Ileum (tissue), 1 donor: Measurements from ENCODE around the gene GOLGA8T.

DNA sequence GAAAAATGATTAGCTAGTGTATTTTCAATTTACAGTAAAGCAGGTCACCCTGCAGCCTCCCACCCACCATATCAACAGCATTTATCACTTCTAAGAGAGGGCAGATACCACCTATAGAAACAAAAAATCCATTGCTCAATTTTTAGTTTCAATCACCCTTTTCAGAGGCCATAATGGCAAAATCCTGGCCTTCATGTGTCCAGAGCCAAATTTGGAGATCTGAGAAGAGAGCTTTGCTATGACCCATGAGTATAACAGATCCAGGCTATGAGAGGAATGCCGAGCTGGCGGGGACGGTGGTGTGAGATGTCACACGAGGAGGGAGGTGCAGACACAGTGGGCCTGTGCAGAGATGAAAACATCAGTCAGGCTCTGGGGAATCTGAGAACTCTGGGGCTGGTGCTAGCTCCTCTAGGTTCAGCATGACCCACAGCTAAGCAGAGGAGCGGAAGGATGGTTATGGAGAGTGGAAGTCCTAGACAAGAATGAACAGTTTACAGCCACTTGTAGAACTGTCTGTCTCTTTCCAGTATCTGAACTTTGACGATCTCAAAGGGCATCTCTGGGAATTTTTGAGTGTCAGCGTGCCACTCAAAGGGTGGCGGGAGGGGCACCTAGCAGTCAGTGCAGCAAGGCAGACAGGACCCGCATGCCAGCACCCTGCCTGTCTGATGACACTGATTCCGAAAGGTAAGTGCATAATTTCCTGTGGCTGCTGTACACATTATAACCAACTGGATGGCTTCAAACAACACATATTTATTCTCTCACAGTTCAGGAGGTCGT, 398.4 kb upstream of the ATP10A start:
- PRO-cap, result no peak

DNA sequence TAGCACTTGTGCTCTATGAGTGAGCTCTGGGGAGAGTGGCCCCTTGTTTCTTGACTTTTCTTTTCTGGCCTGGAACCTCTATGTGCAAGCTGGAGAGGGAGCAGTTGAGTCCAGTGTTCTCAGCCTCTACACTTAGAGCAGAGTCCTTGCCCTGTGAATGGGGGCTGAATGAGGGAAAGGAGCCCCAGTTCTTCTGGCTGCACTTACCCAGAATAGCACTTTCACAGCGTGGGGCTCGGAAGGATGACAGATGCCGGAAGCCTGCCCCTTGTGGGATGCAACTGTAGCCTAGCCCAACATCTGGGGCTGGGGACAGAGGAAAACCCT, 426.1 kb upstream of the ATP10A start:
- PRO-cap, result no peak

DNA sequence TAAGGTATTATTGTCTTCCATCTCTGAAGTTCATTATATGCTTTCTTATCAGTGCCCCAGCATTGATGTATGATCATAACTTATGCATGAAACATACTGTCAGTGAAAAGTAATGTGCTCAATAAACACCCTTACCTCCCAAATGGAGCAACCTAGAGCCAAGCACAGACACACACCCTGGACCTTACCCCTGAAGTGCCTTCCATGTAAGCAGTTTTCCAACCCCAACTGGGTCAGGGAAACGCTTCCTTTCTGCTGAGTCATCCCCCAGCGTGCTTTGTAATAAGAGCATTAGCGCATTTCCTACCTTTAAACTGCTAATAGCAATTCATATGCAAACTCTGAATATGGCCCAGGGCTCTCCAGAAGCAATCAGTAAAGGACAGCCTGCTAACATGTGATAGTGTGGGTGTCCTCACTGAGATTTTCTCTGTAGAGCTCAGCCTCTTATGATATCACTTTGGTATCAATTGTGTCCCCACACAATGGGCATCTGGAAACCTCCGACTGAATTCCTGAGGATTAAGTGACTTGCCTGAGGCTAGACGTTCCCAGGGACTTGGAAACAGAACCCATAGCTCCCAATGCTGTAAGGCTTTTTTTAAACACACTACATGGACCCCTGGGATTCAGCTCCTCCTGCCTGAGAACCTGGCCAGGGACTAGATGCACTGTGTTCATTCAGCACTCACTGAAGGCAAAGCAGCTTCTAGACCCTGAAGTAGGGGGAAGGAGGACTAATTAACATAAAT, 5.7 kb downstream of the GABRB3 start:
- PRO-cap, result no peak

GRCh38 chr15:28096891-28097368, 2.2 kb downstream of the OCA2 start:
- PRO-cap, result no peak

DNA sequence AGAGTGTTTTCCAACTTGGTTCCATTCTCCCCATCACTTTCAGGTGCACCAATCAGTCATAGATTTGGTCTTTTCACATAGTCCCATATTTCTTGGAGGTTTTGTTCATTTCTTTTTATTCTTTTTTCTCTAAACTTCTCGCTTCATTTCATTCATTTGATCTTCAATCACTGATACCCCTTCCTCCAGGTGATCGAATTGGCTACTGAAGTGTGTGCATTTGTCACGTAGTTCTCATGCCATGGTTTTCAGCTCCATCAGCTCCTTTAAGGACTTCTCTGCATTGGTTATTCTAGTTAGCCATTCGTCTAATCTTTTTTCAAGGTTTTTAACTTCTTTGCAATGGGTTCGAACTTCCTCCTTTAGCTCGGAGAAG, 60.2 kb upstream of the OCA2 start:
- PRO-cap, result no peak

DNA sequence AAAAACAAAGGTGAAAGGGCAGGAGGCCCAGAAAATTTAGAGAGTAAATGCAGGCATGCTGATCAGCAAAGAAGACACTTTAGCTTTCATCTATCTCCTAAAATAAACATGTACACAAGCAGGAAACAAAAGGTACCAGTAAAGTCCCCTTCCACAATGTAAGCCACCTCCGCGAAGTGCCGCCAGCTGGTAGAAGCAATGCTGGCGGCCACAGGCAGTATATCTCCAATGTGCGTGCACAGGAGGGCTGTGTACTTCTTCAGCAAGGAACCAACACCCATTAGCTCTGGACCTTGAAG, 75.4 kb downstream of the HERC2 start:
- PRO-cap, result no peak

- PRO-cap, result no peak
Measured at GRCh38 chr15:28738261-28739104, 26.3 kb upstream of the GOLGA8M start.

GRCh38 chr15:28788593-28789151, 59.8 kb downstream of the GOLGA6L7 start:
- PRO-cap, result no peak

DNA sequence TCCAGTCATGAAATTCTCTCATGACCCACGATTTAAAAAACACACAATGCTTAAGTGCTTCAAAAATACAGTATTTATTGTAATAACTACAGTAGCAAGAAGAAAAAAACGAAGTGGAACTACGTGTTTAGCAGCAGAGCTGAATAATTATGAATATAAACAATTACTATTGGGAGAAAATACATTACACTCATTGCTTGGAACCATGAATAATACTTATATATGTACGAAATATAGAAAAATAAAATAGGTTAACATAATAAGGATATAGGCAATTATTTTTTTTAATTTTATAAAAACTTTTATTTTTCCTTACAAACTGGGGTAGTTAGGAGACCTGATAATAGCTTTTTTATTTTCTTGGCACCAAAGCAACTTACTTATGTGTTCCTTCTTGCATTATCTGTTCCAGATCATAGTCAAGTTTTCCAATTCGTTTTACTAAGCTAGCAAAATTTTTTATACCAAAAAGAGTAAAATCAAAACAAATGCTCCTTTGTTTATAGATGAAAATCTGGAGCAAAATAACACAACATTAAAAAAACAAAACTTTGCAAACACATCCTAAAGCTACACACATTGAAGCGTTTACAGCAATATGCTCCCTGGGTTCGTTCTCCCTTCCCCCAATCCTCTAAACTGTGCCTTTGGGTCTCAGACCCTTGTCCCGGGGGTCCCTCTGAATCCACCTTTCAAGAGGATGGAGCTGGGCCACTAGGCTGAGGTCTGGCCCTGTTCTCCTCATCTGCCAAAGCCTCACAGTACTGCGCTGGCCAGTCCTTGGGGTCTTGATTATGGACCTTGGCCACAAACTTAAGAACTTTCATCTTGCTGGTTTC, 1.3 kb downstream of the NSMCE3 start:
- PRO-cap, result no peak

DNA sequence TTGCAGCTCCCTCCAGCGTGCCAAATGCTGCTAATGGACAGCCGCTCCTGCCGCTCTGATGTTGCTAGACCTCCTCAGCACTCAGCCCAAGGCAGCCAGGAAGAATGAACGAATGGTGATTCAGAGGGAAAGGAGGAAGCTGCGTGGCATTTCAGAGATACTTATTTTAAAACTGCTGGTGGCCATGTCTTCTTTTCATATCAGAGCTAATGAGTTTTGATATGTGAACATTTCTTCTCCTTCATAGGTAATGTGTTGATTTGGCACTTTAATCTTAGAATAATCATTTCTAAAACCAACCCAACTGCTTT, 106.3 kb upstream of the ENTREP2 start:
- PRO-cap, result no peak

DNA sequence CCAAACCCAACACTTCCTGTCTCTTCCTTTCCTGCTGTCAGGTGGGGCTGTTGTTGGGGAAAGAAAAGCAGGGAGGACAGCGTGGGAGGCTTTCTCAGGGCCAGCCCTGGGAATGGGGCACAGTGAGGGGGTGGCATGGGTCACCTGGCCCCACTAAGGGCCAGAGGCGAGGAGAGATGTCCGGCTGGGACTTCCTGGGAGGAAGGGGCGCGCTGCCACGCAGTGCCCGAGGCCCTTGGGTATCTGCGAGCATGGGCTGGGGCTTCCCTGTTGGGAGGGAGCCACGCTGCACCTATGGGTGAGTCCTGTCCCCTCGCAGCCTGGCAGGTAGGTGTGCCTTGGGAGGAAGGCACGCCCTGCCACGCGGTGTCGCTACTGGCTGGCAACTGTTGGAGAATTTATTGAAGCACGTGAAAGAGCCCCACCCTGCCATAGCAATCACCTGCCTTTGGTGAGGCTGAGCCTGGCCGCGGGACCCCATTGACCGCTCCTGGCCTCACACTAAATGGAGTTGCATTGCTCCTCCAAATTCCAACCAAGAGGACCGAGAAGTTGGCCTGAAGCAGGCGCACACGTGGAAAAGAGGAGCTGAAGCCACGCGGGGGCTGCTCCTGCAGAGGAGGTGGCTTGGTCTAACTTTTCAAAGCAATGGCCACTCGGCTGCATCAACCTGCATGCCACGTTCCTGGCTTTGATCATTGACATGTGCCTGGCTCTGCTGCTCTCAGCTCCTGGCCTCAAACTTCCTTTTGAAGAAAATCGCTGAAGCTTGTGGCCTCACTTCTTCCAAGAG, 117.2 kb upstream of the ENTREP2 start:
- PRO-cap, result unidirectional peak, minus-strand start at position 237 of the sequence; unidirectional peak, minus-strand start at position 322 of the sequence; unidirectional peak, minus-strand start at position 374 of the sequence

DNA sequence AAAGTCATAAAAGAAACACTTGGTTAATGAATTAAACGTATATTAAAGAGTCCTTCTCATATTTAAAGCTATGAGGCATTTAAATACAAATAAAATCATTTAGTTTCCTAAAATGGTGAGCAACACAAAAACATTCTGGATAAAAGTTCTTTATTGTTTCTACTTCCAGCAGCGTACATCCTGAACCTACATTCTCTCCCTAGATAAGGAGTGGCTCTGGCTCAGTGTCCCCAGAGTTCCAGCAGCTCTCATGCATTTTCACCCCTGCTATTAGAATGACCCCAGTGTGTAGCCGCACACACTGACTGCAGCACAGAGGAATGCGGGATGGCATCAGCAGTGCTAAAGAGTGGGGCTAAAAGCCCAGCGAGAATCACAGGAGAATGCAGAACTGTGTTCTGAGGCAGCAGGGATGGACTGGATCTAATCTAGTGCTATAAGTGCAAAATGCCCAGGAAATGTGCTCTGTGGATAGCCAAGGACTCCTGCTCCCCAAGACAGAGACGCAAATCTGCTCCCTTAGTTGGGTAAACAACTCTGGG, 66.3 kb upstream of the TJP1 start:
- PRO-cap, result no peak

DNA sequence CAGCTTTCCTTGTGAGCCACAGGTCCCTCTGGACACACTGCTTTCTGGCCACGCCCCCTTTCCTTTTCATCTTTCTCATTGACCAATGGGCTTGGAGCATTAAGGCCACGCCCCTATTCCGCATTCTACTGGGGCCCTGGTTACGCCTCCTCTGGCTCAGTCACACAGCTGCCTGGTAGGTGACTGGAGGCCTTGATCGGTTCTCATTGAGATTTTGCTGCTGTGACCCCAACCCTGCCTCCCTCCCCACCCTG, at the start of gene GOLGA8T:
Gene GOLGA8T, plus strand, starts transcription at position 159 of the 254 bp plus-strand sequence.
- PRO-cap, result no peak

DNA sequence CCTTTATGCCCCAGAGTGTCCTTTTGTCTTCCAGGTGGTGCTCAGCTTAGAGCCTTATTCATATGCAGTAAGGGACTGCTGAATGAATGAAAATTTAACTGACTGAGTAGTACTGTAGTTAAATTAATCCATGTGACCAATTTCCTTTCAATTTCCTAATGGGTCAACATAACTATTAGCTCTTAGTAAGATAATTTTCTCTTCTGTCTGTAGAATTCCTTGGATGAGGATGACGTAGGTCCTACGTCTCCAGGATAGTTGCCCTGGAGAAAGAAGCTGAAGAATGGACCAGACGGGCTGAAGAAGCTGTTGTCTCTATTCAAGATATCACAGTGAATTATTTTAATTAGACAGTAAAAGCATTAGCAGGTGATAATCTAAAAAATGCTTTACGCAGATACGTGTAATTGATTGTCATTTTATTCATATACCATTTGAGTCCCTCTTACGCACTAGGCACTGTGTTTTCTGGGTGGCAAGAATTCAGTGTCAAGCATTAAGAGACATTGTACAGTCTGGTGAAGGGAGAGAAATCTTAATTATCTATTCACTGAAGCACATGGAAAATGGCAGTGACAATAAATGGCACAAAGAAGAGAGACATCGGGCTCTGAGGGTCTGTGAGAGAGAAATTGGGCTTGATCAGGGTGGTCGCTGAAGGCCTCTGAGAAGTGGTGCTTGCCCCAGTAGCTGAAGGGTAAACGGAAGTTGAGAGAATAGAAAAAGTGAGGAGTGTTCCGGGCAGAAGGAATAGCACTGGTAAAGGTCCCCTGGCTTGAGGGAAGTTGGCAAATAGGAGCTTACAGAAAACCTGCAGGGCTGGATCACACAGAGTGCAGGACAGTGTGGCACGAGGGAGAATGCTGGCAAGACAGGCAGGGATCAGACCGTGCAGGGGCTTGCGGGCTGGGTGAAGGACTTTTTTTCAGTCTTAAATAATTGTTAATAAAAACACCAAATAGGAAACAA, 63.8 kb upstream of the GOLGA8R start:
- PRO-cap, result no peak

- PRO-cap, result no peak
Measured at GRCh38 chr15:30922387-30923138, 18.8 kb downstream of the FAN1 start.

- PRO-cap, result unidirectional peak, plus-strand start at chr15:30984765
Measured at GRCh38 chr15:30984567-30984868, 6.9 kb downstream of the MTMR10 start.

GRCh38 chr15:30992372-30992518, 817 bp upstream of the MTMR10 start:
- PRO-cap, result no peak

GRCh38 chr15:30999767-31000347, 8.4 kb upstream of the MTMR10 start:
- PRO-cap, result no peak

GRCh38 chr15:31007550-31007749, 16.0 kb upstream of the MTMR10 start:
- PRO-cap, result no peak

DNA sequence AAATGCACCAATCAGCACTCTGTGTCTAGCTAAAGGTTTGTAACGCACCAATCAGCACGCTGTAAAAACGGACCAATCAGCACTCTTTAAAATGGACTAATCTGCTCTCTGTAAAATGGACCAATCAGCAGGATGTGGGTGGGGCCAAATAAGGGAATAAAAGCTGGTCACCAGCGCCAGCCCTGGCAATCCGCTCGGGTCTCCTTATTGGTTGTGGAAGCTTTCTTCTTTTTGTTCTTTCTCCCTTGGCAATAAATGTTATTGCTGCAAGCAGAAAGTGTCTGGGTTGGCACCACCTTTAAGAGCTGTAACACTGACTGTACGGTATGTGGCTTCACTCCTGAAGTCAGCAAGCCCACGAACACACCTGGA, 13.4 kb downstream of the TRPM1 start:
- PRO-cap, result no peak